HT-29 (cell line): ENCODE measurements around a stretch of chr13.

GRCh38 chr13:49307270-49307854 lies 59.6 kb downstream of the CDADC1 start:
- RAMPAGE, long total RNA = no peak

DNA sequence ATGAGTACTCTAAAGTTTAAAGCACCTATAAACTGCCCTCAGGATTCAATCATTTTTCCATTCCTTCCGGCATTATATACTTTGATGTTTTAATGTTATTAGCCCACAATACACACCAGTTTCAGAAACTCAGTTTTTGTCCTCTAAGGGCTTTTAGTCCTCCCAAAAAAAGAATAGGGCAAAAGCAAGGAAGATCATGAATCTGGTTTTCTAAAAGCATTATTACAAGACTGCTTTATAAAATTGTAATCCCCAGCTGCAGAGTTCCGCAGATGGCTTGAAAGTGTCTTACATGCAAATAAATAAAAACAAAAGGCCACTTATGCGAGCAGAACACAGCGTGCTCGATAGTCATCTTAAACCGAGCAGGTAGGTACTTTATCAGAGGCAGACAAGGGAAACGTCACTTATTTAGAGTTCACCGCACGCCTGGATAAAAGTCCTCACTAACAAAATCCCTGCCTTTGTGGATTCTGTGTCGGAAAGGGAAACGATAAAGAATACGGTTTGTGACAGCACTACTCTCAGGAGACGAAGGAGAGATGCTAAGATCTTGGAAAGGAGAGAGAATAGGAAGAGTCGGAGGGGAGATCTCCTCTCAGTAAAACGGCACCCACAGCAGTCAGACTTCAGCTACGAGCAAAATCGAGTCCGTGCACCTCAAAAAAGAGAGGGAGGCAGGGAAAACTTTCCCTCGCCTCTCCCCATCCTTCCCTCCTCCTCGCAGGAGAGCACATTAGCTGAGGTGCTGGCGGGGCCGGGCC lies 677 bp downstream of the RCBTB1 start:
- RAMPAGE, long total RNA = no peak

GRCh38 chr13:49847835-49848404 lies 55.4 kb upstream of the KPNA3 start:
- RAMPAGE, long total RNA = no peak

DNA sequence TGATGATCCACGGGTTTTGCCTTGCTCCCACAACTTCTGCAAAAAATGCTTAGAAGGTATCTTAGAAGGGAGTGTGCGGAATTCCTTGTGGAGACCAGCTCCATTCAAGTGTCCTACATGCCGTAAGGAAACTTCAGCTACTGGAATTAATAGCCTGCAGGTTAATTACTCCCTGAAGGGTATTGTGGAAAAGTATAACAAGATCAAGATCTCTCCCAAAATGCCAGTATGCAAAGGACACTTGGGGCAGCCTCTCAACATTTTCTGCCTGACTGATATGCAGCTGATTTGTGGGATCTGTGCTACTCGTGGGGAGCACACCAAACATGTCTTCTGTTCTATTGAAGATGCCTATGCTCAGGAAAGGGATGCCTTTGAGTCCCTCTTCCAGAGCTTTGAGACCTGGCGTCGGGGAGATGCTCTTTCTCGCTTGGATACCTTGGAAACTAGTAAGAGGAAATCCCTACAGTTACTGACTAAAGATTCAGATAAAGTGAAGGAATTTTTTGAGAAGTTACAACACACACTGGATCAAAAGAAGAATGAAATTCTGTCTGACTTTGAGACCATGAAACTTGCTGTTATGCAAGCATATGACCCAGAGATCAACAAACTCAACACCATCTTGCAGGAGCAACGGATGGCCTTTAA lies 3.1 kb upstream of the KCNRG start:
- RAMPAGE, long total RNA = no peak

DNA sequence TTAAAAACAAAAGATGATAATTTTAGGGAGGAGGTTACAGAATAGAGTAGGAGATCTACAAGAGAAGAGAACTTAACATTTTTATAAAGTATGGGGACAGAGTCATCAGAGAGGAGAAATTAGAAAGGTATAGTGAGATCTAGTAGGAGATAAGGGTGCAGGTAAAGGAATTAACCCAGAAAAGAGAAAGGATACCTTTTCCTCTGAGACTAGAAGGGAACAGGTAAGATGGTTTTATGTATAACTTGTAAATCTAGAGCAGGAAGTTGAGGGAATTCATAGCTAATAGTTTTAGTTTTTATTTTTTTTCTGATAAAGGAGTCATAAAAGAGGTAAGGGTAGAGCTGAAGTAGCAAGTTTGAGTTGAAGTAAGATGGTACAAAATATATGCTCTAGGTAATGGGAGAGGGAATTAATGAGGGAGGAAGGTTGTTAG lies 77.5 kb downstream of the KCNRG start:
- RAMPAGE, long total RNA = no peak

GRCh38 chr13:50236682-50237352 lies 221.6 kb downstream of the KCNRG start:
- RAMPAGE, long total RNA = no peak

- RAMPAGE, long total RNA = no peak
Observed at GRCh38 chr13:50677762-50678334, 165.6 kb downstream of the DLEU7 start.

- RAMPAGE, long total RNA = no peak
Observed at GRCh38 chr13:50810908-50811468, 32.5 kb downstream of the DLEU7 start.

- RAMPAGE, long total RNA = no peak
Observed at GRCh38 chr13:50892080-50892575, 17.5 kb upstream of the RNASEH2B start.

GRCh38 chr13:50914646-50914892 lies 5.0 kb downstream of the RNASEH2B start:
- RAMPAGE, long total RNA = no peak

DNA sequence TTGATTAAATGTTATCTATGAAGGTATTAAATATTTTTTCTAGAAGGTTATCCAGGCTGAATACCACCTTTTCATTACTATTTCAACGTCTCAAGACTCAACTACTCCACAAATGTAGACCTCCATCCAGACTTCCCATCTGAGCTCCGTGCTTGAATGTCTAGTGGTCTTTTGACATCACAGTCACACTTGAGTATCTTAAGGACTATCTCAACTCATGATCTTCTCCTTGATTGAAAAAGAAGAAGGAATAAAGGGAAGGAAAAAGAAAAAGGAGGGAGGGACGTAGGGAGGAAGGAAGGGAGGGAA lies 64.5 kb downstream of the RNASEH2B start:
- RAMPAGE, long total RNA = no peak

DNA sequence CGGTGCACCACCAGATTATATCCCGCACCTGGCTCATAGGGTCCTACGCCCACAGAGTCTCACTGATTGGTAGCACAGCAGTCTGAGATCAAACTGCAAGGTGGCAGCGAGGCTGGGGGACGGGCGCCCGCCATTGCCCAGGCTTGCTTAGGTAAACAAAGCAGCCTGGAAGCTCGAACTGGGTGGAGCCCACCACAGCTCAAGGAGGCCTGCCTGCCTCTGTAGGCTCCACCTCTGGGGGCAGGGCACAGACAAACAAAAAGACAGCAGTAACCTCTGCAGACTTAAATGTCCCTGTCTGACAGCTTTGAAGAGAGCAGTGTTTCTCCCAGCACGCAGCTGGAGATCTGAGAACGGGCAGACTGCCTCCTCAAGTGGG lies 72.8 kb downstream of the RNASEH2B start:
- RAMPAGE, long total RNA = no peak

- RAMPAGE, long total RNA = no peak
Observed at GRCh38 chr13:50991767-50992540, 82.4 kb downstream of the RNASEH2B start.

DNA sequence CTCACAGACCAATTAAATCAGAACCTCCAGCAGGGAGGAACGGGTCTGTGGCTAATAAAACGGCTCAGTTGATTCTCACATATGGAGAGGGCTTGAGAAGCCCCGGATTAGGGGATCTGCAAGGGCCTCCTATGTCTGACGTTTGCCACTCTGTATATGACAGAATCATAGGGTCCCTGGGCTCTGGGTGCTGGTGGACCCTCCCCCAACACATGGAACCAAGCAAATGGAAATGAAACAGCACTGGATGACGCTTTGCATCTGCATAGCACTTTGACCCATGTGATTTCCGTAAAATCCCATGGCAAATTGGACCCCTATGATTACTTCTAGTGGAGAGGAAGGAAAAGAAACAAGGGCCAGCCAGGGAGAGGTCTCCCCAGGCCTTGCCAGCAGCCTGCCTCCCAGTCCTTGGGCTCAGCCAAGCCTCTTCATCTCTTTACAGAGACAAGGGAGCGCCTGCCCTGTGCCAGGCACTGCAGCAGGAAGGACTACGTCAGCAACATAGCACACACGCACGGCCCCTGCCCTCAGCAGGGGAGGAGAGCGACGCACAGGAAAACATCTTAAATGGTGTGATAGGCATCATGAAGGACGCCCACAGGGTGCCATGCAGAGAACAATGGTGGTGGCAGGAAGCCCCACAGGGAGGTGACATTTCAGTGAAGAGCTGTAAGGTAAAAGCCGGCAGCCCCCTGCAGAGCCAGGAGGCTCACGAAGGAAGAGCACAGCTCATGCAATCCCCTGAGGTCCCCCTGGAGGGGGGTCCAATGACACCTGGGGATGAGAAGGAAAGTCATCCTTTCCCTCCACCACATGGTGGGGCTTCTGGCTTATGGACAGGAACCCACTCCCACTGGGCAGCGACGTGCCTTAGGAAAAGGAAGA lies 37.0 kb upstream of the C13orf42 start:
- RAMPAGE, long total RNA = no peak

GRCh38 chr13:51223514-51223967 lies 1.3 kb downstream of the FAM124A start:
- RAMPAGE, long total RNA = no peak

- RAMPAGE, long total RNA = no peak
Observed at GRCh38 chr13:51246663-51247505, 24.7 kb downstream of the FAM124A start.

- RAMPAGE, long total RNA = no peak
Observed at GRCh38 chr13:51378058-51378513, 38.6 kb downstream of the SERPINE3 start.

- RAMPAGE, long total RNA = no peak
Observed at GRCh38 chr13:51422580-51423429, 30.0 kb downstream of the INTS6 start.

DNA sequence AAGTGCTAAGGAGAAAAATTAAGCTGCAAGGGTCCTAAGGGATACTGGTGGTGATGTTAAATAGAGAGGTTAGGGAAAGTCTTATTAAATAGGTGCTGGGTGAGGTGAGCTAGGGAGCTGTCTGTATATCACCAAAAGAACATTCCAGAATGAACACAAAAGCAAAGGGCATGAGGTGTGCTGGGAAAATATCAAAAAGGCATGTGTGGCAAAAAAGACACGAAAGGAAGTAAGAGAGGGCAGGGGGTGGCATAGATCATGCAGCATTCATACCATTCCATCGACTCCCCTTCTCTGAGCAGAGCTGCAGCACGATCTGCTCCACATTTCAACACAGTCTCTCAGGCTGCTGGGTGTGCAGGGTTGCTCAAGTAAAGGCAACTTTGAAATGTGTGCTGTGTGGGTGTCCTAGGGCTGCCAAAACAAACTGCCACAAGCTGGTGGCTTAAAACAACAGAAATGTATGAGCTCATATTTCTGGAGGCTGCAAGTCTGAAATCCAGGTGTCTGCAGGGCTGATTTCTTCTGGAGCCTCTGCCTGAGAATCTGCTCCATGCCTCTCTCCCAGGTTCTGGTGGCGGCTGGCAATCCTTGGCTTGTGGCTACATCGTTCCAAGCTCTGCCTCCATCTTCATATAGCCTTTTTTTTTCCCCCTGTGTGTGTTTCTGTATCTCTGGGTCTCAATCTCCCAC lies 63.8 kb upstream of the WDFY2 start:
- RAMPAGE, long total RNA = no peak

- RAMPAGE, long total RNA = no peak
Observed at GRCh38 chr13:51524220-51524753, 60.0 kb upstream of the WDFY2 start.